ENCODE measurements around a stretch of chr3.

- RRBS = no CpG with 5 or more reads among the region's 14 CpGs
These were observed 10.8 kb upstream of the FANCD2 start for GRCh38 chr3:10015319-10015984.

- RRBS = no CpG with 5 or more reads among the region's 16 CpGs
These were observed 16.1 kb upstream of the TATDN2 start for GRCh38 chr3:10232071-10232702.

DNA sequence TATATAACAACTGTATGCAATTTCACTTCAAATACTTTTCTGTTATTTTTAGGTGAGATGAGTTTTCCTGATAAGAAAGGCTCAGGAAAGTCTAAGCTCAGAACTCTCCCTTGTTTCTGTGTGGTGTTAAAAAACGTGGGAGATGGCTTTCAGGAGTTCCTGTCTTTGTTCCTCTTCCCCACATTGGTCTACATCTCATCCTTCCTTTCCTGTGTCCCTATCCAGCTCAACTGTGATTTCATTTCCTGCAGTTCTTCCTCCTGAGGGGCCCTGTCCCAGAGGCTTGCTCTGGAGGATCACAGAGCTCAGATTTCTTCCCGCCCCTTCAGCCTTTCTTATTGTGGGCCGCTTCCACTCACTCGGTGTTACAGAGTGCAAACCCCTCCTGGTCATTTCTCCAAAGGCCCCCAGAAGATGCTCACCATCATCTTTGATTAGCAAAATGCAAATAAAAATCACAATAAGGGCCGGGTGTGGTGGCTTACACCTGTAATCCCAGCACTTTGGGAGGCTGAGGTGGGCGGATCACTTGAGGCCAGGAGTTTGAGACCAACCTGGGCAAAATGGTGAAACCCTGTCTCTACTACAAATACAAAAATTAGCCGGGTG is 11.1 kb downstream of the SEC13 start:
- RRBS = no CpG with 5 or more reads among the region's 7 CpGs

GRCh38 chr3:10311822-10312473 is 9.0 kb downstream of the SEC13 start:
- RRBS = no CpG with 5 or more reads among the region's 18 CpGs

DNA sequence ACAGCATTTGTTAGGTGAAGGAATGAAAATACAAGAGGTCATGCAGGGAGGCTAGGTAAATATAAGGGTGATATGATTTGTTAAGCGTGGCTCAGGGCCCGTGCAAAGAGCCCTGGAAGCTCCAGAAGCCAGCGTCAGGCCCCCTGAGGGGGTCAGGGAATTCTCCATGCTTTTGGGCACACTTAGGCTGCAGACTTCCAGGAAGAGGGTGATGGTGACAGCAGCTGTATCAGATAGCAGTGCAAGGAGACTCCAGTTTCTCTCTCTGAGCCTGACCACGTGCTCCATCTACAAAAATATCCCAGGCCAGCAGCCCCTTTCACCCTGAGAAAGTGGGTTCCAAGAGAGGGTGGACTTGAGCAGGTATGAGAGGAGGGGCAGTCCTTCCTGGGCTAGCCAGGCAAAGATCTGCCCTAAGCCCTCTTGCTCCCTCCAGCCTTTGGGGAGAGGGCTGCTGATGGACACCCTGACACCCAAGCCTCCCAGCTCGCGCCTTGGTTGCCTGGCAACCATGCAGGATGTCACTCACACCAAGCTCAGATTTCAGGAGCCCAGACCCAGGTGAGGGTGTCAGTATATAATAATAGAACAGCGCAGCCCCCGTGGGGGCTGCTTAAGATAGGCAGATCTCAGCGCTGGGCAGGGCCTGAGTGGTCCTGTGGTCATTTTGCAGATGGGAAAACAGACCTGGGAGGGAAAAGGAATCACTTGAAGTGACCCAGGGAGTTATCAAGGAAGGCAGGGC is 35.8 kb downstream of the ATP2B2 start:
- RRBS = no CpG with 5 or more reads among the region's 9 CpGs

DNA sequence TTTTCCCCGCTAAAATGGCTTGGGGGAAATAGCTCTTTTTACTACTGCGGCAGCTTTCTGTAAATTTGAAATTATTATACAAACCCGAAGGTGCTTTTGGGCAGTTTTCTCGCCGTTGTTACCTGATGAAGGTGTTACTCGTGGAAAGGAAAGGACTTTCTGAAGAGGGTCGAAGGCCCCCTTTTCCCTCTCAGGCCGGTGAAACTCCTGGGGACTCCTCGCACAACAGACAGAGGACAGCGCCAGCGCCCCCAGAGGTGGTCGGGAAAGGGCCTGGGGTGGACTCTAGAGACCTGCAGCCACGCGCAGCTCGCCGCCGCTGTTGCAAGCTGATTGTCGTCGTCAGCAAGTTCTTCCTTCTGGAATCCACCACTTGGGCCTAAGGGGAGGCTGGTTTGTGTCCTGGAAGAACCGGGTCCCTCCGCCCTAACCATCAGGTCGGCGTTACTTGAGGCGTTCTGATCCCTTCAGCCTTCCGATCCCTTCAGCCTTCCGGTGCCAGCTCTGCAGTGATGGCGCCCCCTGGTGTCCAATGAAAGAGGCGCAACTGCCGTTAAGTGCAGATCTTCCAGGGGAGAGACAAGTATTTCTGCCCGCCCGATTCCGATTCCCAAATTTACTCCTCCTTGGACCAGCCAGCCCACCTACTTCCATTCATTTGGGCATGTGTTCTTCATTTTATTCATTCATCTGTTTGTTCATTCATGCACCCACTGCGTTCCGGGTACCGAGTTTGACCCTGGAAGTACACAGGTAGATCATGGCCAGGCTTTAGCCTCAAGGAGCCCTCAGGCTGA is 77.3 kb upstream of the SLC6A11 start:
- RRBS = 5% methylated on average over 6 of the region's 35 CpGs

DNA sequence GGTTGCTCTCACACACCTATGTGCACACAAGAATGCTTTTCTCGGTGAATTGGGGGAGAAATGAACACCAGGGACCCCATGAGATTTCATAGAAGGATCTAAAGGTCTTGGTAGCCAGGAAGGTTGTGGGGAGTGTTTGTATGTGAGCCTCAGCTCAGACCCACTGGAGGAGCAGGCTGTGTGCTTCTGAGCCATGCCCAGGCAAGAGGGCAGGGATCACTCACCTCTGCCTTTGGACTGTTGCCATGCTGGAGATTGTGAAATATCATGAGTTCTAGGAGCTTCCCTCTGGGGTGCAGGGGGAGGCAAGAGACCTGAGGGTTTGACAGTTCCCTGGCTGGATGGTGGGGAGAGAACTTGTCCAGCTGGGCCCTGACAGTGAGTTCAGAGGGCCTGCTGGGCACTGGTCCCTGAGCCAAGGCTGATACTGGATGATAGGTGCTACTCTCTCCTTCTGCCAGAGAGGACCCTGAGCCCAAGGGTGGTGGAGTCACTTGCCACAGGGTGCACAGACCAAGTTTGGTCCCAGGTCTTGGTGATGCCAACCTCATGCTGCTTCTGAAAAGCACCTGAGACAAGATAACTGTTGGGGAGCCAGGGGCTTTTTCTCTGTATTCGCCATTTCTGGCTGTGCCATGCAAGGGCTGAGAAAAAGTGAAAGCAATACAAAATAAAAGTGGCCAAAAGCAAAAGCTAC is 6.1 kb downstream of the SLC6A1 start:
- RRBS = no CpG with 5 or more reads among the region's 2 CpGs

- RRBS = no CpG with 5 or more reads among the region's 2 CpGs
These were observed 13.3 kb downstream of the SLC6A1 start for GRCh38 chr3:11005844-11006193.

DNA sequence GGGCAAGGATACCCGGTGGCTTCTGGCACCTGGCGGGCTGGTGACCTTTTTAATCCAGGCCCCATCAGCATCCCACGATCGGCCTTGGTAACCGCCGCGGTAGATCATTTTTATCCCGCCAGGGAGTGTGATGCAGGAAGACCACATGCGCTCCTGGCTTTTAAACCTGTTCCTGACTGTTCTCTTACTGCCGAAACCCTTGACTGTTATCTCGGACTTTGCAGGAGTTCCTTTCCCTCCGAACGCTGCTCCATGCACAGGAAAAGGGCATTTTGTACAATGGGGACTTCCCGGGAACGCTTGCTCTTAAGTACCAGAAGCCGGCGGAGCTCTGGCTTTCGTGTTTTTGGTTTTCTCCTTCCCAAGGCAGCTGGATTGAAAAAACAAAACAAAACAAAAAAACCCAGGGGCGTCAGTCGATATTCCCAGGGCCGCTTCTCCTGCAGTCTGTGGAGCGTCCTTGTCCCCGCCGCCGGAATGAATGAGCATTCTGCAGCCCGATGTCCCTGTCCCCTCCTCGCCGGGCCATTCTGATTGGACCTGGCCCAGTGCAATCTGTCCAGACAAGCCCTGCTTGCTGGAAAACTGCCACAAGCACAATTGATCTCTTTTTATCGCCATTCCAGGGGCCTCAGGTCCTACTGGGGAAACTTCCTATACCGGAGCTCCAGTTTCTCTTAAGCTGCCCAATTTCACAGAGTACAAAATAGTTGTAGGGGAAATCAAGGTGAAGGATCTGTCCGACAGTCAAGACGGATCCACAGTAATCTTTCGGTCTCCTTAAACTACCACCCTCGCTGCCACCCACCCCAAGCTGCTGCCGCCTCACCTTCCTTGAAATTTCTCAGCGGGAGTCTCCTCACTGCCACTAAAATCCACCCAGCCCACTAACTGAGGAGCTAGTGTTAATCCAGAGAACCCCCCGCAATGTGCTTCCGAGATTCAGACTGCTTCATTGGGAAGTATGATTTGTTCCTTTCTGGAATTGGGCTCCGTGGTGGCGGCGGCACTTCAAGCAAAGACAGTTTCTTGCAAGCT is 44.9 kb downstream of the SLC6A1 start:
- RRBS = no CpG with 5 or more reads among the region's 41 CpGs

GRCh38 chr3:11139929-11140828 is 14.1 kb upstream of the HRH1 start:
- RRBS = no CpG with 5 or more reads among the region's 14 CpGs

DNA sequence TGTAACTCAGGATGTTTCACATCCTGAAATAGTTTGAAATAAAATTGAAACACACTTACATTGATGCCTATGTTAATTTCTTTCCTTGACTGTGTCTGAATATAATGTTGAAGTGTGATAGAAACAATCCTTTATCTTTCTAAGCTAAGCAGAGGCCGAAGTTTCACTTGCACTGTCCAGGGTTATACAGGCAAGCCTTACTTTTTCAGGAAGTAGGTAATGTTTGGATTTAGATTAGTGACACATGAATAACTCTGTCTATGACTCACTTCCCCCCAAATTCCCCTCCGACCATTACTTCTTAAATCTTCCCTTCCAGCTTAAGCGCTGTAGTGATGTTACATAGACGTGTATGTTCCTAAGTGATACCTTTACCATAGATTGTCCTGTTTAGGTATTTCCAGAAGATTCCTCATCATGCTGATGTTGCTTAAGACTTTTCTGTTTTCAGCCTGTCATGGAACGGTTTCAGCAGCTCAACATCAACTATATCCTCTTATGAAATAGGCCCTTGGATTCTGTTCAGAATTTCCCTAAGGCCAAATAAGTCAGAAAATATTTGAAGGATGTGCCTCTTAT is 16.9 kb downstream of the ATG7 start:
- RRBS = no CpG with 5 or more reads among the region's 5 CpGs

DNA sequence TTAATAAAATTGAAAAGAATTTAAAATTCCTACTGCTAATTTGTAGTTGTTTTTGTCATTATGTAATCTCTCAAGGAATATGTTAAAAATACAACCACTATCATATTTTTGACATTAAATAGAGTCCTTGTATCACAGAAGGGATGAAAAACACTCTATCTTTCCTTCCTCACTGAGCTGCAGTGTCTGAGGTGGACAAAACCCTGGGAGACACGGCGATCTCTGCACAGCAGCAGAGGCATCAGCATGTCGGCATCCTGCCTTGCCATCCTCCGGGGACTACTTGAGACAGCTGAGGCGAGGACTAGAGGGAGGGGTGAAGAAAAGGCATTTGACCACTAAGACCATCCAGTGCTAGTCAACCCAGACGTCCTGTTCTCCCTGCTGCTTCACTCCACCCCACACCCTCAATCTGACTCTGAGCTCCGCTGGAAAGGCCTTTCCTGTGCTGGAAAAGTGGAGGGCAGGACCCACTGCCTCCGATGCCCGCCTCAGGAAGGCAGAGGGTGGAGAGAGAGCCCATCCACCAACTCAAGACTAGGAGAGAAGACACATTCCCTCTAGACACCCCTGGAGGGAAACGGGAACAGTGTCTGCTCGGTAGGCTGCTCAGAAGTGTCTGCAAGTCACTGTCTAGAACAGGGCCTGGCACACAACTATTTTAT is 67.3 kb downstream of the VGLL4 start:
- RRBS = no CpG with 5 or more reads among the region's 11 CpGs

DNA sequence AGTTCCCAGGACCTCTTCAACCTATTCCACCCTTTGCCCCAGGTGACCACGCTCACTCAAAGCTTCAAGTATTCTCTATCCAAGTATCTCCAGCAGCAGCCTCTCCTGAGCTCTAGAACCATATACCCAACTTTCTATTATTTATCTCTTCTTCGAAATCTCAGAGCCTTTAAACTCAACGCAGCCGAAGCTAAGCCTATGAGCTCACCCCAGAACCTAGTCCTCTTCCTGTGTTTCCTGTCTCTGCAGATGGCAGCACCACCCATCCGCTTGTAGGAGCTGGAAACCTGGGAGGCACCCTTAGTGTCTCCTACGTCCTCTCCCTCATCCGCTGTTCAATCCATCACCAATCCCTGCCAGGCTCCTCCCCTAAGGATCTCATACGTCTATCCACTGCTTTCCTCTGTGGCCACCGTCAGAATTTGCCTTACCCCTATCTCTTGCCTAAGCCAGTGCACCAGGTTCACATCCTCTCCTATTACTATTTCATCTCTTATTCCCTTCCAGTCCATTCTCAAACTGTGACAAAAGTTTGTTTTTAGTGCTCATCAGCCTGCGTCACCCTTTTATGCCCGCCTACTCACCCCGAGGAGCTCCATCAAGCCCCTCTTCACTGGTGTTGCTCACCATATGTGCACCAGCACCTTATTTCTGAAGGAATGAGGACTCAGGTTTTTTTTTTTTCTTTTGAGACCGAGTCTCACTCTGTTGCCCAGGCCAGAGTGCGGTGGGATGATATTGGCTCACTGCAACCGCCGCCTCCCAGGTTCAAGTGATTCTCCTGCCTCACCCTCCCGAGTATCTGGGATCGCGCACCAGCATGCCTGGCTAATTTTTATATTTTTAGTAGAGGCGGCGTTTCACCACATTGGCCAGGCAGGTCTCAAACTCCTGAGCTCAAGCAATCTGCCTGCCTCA is 9.4 kb downstream of the VGLL4 start:
- RRBS = no CpG with 5 or more reads among the region's 21 CpGs

DNA sequence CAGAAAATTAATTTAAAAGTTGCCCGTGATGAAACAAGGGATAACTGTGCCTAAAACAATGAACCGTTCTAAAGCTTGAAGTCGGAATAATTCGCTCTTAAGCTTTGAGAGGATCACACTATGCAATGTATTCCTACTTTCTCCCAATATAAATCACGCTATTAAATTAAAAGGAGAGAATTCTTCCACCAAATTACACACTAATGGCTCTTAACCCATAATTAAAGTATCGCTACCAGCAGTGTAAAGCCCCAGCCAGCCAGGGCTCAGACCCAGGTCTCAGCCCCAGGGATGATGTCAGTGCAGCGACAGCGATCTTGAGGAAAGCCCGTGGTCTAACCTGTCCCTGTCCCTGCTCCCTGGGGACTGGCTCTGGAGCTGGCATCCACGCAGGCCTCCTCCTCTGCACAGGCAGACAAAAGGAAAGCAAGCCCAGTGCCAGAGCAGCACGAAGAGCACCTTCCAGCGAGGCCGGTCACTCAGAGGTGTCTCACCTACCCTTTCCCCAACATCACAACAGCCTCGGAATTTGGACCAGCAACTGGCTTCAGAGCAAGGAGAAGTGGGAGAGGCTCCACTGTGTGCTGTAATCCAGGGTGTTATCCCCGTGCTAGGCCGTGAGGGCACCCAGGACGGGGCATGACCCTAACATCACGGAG is 4.7 kb downstream of the VGLL4 start:
- RRBS = no CpG with 5 or more reads among the region's 18 CpGs

DNA sequence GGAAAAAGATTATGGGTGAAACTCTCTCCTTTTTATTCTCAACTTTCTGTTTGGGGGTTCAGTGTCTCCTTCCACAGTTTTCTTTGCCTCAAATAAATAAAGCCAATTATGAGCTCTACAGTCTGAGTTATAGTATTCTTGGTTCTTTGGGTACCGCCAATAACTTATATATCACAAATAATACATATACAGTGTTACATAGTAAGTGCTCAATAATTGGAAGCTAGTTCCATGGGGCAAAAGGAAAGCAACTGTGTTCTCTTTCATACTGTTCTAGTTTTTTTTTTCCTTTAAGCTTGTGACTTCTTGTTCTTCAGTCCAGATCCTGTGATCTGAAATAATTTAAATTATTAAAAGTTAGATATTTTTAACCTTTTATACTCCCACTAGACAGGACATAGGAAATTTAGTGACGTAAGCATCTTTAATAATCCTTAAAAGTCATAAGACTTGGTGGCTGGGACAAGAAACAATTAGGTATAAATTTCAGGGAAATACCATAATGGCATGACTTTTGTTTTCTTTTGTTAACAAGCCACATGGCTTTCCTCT is 29.8 kb downstream of the PPARG start:
- RRBS = no CpG with 5 or more reads among the region's 2 CpGs

- RRBS = no CpG with 5 or more reads among the region's 5 CpGs
These were observed 1.2 kb downstream of the RPL32 start for GRCh38 chr3:12840282-12840519.

DNA sequence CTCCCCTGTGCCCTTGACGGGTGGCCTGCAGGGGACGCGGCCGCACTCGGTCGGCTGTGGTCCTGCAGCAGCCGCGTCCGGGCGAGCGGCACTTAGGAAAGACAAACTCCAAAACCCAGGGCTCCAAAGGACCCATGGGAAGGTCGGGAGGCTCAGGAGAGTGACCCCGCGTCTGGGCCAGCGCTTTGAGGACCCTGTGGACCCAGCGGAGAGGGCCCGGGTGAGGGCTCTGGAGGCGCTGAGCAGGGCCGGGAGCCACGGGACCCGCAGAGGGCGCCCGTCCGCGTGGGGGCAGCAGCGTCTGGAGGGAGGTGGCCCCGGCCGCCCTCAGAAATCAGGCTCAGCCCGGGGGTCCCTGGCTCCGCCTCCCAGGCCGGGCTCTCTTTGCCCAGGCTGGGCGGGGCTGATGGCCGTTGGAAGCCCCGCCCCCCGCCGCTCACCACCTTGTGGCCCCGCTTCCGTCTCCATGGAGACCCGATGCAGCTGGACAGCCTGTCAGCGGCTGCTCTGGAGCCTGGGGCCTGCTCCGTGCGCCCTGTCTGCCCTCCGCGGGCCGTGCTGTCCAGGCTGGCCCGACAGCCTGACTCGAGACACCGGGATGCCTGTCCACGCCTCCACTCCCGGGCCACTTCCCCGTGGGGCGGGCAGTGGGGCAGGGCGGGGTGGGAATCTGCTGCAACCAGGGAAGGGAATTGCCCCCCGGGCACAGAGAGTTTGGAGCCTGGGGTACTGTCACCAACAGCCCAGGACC is 34.7 kb upstream of the RPL32 start:
- RRBS = 1% methylated on average over 3 of the region's 54 CpGs

- RRBS = no CpG with 5 or more reads among the region's 6 CpGs
These were observed 50.6 kb upstream of the RPL32 start for GRCh38 chr3:12892027-12892293.

DNA sequence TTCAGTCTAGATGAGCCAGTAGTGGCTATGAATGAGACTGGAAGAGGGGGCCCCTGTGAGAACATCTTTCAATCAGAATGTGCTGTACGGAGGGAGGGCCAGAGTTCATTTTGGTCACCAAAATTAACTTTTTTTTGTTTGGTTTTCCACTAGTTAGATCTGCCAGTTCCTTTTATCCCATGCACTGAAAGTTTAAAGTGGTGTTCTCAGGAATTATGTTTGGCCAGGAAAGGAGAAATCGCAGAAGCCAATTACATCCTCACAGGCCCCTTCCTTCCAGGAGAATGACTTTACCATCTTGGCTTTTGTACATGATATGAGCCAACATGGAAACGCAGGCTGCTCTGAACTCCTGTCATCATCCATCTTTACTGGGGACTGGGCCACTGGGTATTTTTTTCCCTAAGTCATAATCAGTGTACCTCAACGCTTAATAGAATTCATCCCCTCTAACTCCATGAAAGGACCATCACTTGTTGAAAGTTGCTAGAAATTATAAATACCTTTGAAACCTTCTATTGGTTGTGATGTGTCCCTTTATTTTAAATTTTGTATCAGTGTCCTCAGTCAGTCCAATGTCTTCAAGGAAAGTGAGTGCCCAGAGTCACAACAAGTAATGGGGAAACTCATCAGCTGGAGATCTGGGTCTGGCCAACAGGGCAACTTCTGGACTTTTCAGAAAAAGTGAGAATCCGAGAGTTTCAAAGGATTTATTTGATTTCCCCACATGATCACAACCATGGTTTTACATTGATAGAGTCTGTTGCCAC is 55.3 kb upstream of the RPL32 start:
- RRBS = no CpG with 5 or more reads among the region's 5 CpGs

GRCh38 chr3:12899049-12899894 is 57.9 kb upstream of the RPL32 start:
- RRBS = no CpG with 5 or more reads among the region's 42 CpGs